Upper lobe of left lung (tissue), 5 donors: ENCODE measurements around the gene CCDC69.

- PRO-cap, 2 experiments, result no peak in any of the 2 experiments
- RAMPAGE, long total RNA, 4 experiments, result no peak in any of the 4 experiments
Measured at GRCh38 chr5:150358242-150358555, 702 bp downstream of the TCOF1 start.

DNA sequence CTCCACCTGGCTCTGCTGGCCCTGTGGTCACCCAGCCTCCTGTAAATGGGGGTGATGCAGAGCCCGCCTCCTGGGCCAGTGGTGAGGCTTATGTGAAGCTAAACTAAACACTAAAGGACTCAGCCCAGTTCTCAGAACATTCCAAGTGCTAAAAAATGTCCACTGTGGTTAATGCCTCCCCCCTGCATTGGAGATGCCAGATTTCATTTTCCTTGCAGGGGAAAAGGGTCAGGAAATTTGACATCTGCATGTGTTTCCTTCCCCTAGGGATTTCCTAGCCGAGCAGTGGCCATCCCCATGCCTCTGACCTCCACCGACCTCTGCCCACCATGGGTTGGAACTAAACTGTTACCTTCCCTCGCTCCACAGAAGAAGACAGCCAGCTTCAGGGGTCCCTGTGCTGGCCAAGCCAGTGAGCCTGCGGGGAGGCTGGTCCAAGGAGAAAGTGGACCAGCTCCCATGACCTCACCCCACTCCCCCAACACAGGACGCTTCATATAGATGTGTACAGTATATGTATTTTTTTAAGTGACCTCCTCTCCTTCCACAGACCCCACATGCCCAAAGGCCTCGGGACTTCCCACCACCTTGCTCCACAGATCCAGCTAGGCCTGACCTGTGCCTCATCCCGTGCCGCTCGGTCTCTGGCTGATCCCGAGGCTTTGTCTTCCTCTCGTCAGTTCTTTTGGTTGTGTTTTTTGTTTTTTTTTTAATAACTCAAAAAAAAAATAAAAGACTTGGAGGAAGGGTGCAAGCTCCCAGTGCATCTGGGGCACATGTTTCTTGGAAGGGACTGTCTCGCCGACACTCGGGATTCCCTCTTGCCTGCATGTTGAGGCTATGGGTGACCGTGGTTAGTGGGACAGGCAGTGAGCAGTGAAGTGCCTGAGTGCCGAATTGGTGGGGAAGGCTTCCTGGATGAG lies 12.9 kb downstream of the CD74 start:
- PRO-cap, 2 experiments, result no peak in any of the 2 experiments
- RAMPAGE, long total RNA, 4 experiments, result no peak in any of the 4 experiments

GRCh38 chr5:150476689-150477125 lies 27.2 kb upstream of the RPS14 start:
- PRO-cap, 2 experiments, result no peak in any of the 2 experiments
- RAMPAGE, long total RNA, 4 experiments, result no peak in any of the 4 experiments

- PRO-cap, 2 experiments, result no peak in any of the 2 experiments
- RAMPAGE, long total RNA, 4 experiments, result no peak in any of the 4 experiments
Measured at GRCh38 chr5:150487038-150487320, 21.0 kb upstream of the NDST1 start.

DNA sequence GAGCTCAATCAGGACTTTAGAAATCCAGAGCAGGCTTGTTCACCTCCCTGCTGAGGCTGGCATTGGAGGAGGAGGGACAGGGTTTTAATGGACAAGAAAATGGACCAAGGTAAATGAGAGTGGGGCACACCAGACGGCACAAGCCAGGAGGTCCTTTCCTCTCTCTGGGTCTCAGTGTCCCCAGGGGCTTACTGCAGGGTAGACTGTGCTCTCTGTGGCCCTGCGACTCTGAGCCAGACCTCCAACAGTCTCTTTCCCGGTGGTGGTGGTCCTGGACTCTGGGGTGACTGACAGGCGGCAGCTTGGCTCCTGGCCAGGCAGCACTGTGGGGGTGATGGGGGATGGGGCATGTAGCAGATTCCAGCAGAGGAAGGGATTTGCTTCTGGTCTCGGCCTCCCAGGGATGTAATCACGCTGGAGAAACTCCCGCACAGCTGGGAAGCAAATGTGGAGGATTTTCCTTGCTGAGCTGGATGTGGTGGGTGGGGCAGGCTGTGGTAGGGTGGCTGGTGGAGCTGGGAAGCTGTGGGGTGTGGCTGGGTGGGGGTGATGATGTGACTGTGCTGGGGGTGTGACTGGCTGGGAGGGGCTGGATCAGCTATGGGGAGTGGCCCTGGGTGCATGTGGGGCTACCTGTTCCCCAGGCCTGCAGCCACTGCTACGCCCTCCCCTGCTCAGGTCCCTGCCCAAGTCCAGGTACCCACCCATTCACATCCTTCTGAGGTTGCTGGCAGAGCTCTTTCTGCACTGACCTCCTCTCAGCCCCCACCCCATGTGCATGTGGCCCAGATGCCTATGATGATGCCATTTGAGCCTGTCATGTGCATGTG lies 3.7 kb downstream of the NDST1 start:
- PRO-cap, 2 experiments, result no peak in any of the 2 experiments
- RAMPAGE, long total RNA, 4 experiments, result start-site peak on the plus strand in 1 of 4 experiments, centred at position 479 of the sequence, 17 reads per replicate

GRCh38 chr5:150600508-150601462 lies 39.7 kb upstream of the SYNPO start:
- PRO-cap, 2 experiments, result peak in 2 of 2 experiments; most common plus-strand start chr5:150601080 (in 2)
- RAMPAGE, long total RNA, 4 experiments, result no peak in any of the 4 experiments

DNA sequence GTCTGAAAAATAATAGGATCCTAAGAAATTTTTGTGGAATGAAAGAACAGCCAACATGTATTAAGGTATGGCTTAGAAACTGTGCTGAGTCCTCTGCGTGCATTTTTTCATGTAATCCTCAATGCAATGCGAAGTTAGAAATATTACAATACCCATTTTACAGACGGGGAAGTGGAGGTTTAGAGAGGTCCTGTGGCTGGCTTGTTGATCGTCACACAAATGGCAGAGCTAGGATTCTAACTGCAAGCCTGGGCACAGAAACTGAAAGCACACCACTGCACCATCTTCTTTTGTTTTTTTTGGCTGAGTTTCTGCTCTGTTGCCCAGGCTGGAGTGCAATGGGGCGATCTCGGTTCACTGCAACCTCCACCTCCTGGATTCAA lies 23.5 kb upstream of the SYNPO start:
- PRO-cap, 2 experiments, result no peak in any of the 2 experiments
- RAMPAGE, long total RNA, 4 experiments, result no peak in any of the 4 experiments

GRCh38 chr5:150624308-150624980 lies 16.0 kb upstream of the SYNPO start:
- PRO-cap, 2 experiments, result peak in 2 of 2 experiments; most common plus-strand start chr5:150624644 (in 2); most common minus-strand start chr5:150624539 (in 1)
- RAMPAGE, long total RNA, 4 experiments, result start-site peak on the plus strand in 3 of 4 experiments, at chr5:150624806-150624884 at its widest, 18 to 56 reads per replicate

GRCh38 chr5:150630189-150630807 lies 10.2 kb upstream of the SYNPO start:
- PRO-cap, 2 experiments, result no peak in any of the 2 experiments
- RAMPAGE, long total RNA, 4 experiments, result no peak in any of the 4 experiments

DNA sequence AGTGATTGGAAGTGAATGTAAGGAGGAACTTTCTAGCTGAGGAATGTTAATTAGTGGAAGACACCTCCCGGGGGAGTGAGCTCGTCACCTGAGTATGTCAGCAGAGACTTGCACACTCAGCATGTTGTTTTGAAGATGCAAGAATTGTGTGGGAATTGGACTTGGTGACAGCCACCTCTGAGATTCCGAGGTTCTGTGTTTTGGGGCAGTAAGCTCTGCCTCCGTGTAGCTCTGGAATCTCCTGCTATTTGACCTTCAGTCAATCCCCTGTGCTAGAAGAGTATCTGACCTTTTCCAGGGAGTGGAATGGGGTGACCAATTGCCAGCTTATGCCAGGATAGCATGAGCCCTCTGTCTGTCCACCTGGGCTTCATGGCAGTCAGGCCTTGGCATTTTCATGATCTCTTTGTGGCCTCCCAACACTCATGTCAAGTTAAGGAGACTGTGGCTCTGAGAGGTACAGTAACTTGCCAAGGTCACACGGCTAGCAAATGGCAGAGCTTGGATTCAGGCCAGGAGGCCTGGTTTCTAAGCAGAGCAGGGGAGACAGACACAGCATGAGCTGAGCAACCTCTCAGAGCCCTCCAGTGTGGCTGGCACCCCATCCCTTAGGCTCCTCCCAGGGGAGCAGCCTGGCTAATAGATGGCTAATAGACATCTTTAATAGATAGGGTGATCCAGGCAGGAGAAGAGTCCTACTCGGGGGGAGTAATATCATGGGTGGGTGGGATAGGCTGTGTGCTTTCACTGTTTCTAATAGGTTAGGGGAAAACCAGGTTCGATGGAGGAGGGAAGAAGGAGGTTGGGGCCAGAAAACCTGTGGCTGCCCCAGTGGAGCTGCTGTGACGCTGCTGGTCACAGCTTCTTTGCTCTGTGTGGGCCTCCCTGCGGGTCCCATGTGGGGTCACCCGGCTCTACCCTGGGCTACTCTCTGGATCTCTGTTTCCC lies 4.0 kb downstream of the SYNPO start:
- PRO-cap, 2 experiments, result no peak in any of the 2 experiments
- RAMPAGE, long total RNA, 4 experiments, result no peak in any of the 4 experiments

DNA sequence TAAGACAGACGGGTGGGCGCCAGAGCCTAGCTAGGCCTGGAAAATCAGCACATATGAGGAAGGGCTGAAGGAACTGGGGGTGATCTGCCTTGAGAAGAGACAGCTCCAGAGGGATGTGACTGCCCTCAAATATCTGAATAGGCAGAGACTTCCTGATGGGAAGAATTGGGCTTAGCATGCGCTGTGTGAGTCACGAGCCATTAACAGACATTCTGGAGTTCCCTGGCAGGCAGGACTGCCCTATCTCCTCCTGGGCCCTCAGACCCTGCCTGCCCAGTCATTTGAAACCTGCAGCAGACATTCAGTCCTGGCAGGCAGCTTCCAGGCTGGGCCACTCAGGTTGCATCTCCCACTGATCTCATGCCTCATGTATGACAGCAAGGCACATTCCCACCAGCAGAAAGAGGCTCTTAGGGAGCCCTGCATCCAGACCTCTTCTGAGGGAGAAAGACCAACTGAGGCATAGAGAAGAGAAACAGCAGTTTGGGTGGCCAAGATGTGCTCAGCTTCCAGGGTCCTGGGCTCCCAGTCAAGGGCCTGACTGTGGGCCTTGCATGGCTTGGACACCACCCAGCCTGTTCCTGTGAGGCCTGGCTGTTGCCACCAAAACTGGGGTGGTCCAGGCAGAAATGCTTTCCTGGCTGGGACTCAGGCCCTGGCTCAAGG lies 13.0 kb downstream of the MYOZ3 start:
- PRO-cap, 2 experiments, result no peak in any of the 2 experiments
- RAMPAGE, long total RNA, 4 experiments, result no peak in any of the 4 experiments

DNA sequence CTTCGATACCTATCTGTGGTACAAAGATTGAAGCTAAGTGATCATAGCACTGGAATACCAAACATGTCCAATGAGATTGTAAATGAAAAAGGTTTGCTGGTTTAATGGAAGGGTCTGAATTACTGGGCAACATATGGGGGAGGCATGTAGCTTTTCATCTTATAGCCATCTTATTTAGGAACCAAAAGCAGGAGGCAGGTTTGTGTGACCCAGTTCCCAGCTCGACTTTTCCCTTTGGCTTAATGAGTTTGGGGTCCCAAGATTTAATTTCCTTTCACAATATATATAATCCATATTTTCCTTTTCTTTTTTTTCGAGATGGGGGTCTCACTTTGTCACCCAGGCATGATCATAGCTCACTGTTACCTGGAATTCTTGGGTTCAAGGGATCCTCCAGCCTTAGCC lies 3.2 kb upstream of the RBM22 start:
- PRO-cap, 2 experiments, result no peak in any of the 2 experiments
- RAMPAGE, long total RNA, 4 experiments, result no peak in any of the 4 experiments

GRCh38 chr5:150879534-150879733 lies 25.3 kb downstream of the ZNF300 start:
- PRO-cap, 2 experiments, result no peak in any of the 2 experiments
- RAMPAGE, long total RNA, 4 experiments, result no peak in any of the 4 experiments

DNA sequence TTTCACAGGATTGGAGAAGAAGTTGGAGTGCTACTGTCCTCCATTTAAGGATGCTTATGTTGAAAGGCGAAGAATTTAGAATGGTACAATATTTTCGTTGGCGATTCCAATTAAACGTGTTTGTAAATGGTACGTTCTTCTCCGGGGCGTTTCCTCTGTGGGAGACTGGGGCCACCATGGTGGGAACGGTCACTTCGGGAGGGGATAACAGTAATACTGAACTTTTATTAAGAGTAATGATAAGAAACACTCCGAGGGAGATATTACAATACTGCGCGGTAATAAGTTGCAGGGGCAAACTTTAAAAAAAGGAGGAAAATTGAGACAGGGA lies 41.9 kb upstream of the ZNF300 start:
- PRO-cap, 2 experiments, result peak in 1 of 2 experiments; most common plus-strand start position 158 of the sequence (in 1)
- RAMPAGE, long total RNA, 4 experiments, result no peak in any of the 4 experiments

DNA sequence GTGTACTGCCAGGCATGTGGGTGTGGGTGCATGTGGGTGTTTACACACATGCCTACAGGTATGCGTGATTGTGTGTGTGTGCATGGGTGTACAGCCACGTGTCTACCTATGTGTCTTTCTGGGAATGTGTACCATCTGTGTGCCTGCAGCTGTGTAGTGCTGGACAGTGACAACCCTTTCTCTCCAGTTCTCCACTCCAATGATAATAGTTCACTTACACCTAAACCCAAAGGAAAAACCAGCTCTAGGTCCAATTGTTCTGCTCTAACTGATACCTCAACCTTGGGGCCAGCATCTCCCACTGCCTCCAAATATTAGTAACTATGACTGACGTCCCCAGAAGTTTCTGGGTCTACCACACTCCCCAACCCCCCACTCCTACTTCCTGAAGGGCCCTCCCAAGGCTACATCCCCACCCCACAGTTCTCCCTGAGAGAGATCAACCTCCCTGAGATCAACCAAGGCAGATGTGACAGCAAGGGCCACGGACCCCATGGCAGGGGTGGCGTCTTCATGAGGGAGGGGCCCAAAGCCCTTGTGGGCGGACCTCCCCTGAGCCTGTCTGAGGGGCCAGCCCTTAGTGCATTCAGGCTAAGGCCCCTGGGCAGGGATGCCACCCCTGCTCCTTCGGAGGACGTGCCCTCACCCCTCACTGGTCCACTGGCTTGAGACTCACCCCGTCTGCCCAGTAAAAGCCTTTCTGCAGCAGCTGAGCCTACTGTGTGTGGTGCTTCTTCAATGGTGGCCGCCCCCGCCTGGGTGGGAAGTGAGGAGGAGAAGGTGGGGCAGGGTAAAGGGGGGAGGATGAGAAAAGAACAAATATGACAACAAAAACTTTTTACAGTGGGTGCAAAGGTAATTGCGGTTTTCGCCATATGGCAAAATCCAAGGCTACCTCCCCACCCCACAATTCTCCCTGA lies 8.2 kb downstream of the GPX3 start:
- PRO-cap, 2 experiments, result no peak in any of the 2 experiments
- RAMPAGE, long total RNA, 4 experiments, result start-site peak on the plus strand in 2 of 4 experiments, centred at positions 62 to 440 of the sequence, 509 to 535 reads per replicate

DNA sequence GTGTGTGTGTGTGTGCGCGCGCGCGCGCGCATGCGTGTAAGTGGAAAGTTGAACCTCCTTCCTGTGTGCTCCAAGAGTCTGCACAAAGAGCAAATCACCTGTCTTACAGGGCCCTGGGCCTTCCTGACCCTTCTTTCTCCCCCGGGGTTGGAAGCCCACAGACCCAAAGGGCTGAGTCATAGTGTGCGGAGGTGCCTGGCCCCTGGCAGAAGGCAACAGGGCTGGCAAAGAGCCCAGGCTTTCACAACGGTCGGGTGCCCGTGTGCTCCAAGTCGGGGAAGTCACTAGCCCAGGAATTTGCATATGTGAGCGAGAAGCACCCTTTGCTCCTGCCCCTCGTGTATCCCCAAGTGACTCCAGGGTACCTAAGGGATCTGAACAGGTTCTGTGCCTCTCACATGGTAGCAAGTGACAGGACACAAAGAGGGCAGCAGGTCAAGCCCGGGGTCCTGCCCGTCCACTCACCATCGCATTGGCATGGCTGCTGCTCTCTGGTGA lies 20.9 kb downstream of the TNIP1 start:
- PRO-cap, 2 experiments, result no peak in any of the 2 experiments
- RAMPAGE, long total RNA, 4 experiments, result no peak in any of the 4 experiments

DNA sequence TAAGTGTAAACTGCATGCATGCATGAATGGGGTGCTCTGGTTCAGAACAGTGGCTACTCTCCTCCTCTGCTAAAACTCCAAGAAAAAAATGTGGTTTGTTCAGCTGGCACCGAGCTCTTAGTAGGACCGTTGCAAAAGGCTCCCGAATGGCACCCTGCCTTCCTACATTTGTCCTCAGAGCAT lies 17.7 kb upstream of the TNIP1 start:
- PRO-cap, 2 experiments, result no peak in any of the 2 experiments
- RAMPAGE, long total RNA, 4 experiments, result no peak in any of the 4 experiments

- PRO-cap, 2 experiments, result no peak in any of the 2 experiments
- RAMPAGE, long total RNA, 4 experiments, result no peak in any of the 4 experiments
Measured at GRCh38 chr5:151195669-151196121, 28.2 kb downstream of the CCDC69 start.

DNA sequence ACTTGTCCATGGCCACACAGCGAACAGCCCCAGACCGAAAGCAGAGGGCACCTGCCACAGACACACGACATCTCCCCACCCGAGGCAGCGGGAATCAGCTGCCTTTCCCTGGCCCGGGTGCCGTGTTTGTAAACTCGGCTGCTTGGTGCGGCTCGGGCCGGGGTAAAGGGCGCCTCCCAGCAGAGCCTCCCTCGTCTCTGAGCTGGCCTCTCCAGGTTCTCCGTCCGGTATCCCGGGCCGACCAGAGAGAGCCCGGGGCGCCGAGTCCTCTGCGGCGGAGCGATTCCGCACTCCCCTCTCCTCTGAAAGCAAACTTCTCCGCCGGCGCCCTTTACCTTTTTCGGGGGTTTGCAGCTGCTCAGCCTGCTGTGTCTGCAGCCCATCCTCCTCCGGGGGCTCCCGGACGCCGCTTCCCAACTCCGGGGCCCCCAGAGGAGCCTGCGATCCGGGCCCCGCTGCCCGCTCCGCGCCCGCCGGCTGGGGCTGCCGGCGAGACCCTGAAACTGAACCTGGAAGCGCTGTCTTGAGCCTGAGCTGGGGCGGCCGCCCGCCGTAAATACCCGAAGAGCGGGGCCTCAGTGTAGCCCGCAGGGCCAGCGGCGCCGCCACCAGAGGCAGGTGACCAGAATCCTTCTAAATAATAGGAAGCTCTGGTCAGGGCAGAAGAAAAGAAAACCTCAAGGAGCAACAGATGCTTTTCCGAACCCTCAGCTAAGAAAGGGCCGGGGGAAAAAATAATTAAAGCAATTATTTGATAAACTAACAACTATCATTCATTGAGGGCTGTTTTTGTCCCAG lies at the start of gene CCDC69:
Gene CCDC69, minus strand, starts transcription at position 505 of the 798 bp plus-strand sequence.
- PRO-cap, 2 experiments, result peak in 2 of 2 experiments; most common plus-strand start position 32 of the sequence (in 1); most common minus-strand start position 499 of the sequence (in 2)
- RAMPAGE, long total RNA, 4 experiments, result start-site peak on the minus strand in 4 of 4 experiments, centred at positions 491 to 512 of the sequence, 2,078 to 4,343 reads per replicate

GRCh38 chr5:151447979-151448859 lies 816 bp downstream of the SLC36A1 start:
- PRO-cap, 2 experiments, result no peak in any of the 2 experiments
- RAMPAGE, long total RNA, 4 experiments, result no peak in any of the 4 experiments